Airway epithelial cell (primary cell): ENCODE data around the gene GFPT1.

- RAMPAGE, long total RNA: no peak
Observed at GRCh38 chr2:68426724-68427684, 40.1 kb downstream of the FBXO48 start.

DNA sequence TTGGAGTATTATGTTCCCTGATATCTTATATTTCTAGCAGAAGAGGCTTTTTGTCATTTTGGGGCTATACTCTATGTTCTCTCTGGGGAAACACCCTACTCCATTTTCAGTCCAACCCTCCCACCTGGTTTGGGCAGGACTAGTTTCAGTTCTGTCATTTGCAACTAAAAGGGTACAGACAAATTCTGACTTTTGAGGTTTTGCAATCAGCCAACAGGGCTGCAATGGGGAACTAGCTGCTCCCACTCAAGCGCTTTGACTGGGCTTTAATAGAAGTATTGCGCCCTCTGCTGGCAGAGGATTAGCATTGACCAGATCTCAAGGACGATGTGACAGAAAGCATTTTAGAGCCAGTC lies 25.5 kb downstream of the FBXO48 start:
- RAMPAGE, long total RNA: no peak

GRCh38 chr2:68732474-68733005 lies 2.1 kb upstream of the ARHGAP25 start:
- RAMPAGE, long total RNA: no peak

DNA sequence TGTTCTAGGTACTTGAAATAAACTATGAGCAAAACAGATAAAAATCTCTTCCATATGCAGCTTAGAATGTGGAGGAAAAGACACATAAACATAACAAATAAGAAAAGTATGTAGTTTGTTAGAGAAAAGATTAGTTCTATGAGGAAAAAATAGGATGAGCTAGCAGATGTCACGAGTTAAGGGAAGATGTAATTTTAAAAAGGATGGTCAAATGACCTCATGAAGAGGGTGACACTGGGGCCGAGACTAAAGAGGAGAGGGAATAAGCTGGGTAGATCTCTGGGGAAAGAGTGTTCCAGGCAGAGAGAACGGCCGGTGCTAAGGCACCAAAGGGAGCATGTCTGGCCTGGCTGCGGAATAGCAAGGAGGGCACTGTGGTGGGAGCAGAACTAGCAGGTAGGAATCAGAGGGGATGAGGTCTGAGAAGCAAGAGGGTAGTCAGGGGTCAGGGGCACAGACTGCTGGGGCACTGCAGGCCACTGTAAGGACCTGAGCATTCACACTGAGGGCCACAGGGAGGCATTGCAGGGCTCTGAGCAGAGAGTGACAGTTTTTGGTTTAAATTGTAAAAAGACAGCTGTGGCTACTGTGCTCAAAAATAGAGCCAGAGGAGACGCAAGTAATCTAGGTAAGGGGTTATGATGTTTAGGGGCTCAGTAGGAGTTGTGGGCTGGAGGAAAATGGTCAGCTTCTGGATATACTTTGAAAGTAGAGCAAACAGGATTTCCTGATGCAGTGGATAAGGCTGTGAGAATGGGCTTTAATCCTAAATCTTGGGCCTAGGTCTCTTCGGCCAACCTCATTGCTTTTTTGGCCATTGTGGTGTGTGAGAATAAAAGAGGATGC lies 41.4 kb downstream of the ARHGAP25 start:
- RAMPAGE, long total RNA: no peak

DNA sequence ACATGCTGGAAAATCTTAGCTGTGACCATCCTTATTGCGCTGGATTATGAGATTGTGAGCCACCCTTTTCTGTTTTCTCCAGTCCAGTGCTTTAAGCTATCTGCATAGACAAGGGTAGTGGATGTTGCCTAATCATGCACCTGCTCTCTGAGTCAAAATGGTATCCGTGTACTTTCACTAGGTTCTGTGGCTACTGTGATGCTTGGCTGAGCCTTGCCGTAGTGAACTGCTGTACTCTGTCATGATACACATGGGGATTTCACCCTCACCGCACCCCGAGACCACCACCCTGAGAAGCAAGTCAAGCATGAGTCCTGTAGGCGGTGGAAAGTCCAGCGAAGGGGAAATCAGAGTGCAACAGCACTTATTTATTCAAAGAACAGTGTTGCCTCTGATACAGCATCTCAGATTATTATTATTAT lies 55.0 kb downstream of the ARHGAP25 start:
- RAMPAGE, long total RNA: no peak

- RAMPAGE, long total RNA: no peak
Observed at GRCh38 chr2:68813163-68814082, 57.8 kb downstream of the BMP10 start.

- RAMPAGE, long total RNA: no peak
Observed at GRCh38 chr2:68977751-68978493, 3.5 kb downstream of the GKN1 start.

DNA sequence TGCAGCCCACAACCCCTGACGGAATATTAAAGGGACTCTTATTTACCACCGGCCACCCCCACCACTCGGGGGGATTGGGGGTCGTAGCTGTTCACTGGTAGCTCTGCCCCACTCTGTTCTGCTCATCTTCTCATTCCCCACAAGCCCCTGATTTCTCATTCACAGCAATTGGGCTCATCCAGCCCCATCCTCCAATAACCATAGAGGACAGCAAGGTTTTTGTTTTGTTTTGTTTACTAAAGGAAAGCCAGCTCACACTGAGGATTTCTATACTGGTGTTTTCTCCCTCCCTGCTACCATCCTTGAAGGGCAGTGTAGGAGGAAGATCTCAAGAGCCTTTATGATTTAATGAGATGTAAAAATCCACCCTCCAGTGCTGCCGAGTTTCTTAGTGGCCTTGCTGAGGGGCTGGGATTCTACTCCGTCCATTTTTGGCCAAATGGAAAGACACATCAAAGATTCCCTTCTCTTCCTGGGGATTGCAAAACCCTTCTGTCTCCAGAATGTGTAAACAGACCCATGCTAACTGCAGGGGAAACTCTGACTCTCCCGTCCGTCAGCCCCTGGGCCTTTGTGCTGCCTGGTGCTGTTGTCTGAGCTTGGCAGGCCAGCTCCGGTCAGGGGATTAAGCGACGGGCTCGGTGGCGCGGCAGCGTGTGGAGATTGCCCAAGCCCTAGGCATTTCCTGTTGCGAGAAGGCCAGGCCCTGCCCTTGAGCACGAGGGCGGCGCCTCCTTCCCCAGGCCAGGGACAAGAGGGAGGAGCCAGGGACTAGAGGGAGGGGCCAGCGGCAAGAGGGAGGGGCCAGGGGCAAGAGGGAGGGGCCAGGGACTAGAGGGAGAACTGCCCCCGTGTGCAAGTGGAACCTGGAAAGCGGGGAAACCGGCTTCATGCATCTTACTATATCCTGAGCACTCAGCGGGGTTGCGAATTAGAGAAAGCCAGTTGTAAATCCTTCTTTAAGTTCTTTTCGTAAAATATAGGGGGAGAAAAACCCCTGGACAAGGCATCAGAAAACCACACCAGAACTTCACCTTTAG lies 165.1 kb downstream of the ANTXR1 start:
- RAMPAGE, long total RNA: no peak

DNA sequence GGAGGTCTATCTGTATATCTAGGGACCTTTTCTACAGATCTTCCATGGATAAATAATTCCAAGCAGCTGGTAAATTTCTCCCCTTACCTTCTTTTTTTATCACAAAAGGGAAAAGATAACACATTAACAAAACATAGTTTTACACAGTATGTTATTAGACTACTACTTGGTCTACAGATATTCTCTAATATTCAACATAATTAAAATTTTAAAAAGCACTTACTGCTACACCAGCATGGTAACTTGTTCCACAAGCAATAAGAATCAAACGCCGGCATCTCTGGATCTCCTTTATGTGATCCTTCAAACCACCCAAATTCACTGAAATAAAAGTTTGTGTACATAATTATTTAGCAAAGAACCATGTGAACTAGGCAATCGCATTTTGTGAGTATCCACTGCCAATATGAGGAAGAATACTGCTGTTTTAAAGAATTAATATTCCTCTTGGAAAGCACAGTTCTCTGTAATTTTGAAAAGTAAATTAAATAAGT lies 45.1 kb downstream of the GFPT1 start:
- RAMPAGE, long total RNA: no peak

DNA sequence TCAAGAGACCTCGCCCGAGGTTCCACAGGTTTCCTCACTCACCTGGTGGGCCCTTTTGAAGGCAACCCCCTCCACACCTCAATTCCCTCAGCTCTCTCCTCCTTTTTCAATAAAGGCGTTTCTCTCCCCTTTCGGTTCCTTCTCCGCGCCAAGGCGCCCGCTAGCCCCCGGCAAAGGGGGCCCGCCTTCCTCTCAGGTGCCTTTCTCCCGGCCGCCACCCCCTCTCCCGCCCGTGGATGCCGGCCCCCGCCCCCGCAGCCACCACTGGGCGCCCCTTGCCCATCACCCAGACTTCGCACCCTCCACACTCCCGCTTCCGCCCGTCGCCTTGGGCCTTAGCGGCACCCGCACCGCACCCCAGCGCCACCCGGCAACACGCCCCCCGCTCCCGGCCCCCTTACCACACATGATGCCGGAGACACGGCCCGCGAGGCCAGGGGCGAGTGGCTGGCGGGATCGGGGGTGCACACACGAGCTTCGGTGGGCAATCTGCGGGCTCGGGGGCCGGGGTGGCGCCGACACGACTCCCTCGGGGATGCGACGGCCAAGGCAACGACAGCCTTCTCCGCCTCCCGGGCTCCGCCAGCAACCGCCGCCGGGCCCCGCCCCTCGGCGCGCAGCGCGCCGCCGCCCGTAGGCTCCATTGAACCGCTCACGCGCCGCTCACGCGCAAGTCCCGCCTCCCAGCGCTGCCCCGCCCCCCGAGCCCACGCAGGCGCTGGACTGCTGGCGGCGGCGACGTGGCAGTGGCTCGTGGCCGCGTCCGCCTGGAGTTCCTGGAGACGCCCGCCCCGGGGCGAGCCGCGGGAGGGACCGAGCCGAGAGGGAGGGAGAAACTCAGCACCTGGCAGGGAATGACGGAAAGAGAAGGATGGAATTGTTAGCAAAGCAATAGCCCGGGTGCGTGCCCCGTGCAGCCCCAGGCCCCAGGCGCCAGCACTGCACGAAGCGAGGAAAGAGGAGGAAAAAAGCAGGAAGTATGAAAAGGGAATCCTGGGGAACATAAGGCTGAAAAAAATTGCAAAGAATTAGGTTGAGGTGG lies at the start of gene GFPT1:
Gene GFPT1, minus strand, starts transcription at position 564 of the 1,042 bp plus-strand sequence.
- RAMPAGE, long total RNA: start-site peak on the minus strand centred at position 558 of the sequence, 33 bp wide, 651 and 375 reads in 2 replicates

DNA sequence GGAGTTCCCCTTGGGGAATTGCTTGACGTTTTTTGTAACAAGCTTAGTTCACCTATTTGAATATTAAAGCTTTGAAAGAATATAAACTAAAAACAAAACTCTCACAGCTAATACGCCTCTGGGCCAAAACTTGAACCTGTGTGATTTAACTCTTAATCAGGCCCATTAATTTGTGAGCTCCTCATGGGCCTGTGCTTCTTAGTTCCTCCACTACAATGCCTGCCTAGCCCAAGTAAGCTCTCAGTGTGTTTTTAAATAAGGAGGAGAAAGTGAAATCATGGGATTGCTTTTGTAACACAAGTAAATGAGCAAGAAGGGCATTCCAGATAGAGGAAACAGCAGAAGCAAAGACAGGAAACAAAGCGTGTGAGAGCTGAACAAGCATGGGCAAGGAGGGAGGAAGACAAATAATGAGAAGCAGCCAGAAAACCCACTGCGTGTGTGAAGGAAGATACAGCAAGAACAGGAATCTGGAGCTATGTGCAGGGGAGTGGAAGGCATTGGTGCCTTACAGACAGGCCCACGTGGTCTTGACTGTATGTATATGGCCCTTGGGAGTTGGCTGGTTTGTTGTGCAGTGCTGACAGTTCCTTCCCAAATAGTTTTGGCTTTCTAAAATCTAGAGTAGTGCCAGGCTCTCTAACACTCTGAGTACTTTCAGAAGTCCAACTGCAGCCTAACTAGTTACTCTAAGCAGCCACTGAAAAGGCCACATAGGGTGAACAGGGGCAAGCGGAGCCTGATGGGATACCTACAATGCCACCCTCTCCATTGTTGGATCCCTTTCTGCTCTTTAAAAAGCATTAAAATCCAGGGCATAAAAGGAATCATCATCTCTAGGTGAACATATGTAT lies 88.6 kb downstream of the AAK1 start:
- RAMPAGE, long total RNA: no peak

DNA sequence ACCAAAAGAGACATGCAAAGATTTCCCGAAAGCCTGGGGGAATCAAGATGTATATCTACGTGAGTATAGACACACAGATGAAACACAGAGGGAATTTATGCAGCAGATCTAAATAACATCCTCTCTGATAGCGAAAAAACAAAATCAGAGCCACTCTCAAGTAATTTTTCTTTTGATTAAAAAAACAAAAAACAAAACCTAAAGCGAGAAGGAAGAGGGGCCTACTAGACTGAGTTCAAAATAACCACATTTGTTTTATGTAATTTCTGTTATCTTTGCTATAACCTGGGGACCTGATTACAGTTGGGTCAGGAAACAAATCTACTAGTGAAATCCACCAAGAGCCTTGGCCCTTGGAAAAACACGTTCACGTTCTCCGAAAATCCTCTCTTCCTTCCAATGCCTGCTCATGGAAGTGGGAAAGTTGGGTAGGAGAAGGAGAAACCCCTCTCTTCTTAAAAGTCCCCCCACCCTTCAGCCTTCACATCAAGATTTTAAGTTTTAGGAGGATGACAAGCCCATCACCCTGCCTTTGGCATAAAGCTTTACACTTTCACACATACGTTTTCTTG lies 1.4 kb downstream of the AAK1 start:
- RAMPAGE, long total RNA: no peak

DNA sequence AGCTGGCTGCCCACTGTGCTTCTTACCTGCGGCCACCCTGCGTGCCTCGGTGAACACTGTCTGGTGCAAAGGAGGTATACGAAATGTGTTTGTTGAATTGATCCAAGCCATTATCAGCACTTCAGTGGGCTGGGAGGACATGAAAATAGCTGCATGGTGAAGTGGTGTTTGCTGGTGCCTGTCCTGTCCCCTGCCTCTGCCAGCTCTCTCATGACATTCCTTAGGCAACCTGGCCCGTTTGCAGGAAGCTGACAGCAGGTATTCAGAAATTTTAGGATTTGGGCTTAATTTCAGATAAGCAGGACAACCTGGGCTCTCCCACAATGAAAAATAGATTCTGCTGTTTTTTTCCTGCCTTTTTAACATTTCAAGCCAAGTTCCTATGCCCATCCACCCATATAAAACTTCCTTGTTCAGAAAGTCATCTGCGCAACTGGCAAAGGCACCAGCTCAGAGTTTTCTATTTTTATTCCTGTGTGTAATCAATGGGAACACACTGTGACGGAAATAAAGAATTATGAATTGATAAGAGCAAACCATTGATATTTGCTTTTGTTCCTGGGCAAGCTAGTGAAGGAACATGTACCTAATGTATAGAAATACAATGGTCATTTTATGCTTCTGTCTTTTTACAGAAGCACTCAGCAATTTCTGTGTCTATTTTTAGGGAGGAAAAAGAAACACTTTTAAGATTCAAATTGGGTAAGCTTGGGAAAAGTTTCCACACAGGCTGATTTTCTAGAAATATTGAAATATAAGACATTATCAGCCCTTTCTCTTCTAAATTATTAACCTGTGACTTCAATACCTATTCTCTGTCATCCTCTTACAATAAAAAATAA lies 30.7 kb upstream of the AAK1 start:
- RAMPAGE, long total RNA: no peak

DNA sequence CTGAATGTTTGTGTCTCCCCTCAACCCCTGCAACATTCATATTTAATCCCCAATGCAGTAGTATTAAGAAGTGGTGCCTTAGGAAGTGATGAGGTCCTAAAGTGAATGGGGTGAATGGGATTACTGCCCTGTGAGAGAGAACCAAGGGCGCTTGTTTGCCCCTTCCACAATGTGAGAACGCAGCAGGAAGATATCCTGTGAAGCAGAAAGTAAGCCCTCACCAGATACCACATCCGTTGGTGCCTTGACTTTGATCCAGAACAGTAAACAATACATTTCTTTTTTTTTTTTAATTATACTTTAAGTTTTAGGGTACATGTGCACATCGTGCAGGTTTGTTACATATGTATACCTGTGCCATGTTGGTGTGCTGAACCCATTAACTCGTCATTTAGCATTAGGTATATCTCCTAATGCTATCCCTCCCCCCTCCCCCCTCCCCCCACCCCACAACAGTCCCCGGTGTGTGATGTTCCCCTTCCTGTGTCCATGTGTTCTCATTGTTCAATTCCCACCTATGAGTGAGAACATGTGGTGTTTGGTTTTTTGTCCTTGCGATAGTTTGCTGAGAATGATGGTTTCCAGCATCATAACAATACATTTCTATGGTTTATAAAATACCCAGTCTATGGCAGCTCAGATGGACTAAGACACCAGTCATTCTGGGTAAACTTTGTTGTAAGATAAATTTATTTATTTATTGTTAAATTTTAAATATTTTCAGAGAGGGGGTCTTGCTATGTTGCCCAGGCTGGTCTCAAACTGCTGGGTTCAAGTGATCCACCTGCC lies 47.7 kb upstream of the ANXA4 start:
- RAMPAGE, long total RNA: no peak

DNA sequence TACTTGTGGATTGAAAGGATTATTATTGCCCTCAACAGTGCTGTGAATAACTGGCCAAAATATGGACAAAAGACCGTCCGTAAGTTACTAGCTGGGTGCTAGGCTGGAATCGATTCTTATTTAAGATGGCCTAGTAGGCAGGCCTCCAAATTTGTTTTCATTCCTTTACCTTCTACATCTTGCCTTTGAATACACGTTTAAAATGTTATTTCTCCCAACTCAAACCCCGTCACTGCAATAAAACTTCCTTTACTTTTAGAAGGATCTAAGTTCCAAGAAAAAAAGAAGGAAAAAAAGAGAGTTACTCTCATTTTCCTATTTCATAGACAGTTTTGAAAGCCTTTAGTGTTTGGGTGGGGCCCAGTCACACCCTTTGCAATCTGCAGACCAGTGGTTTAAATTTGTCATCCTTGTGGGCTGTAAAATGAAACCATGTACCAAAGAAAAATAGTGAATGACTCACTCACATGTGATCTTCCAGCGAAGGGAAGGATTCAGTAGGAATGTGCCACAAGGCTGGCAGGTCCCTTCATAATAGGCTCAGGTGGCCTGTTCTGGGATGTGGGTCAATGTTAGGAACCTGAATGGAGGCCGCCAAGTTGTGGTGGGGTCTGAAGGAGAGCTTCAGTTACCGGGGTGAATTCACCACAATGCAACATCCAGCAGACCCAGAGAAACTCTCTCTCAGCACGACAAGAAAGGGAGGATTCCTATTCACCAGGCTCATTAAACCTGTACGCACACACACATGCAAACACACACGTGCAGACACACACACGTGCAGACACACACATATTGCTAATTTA lies 28.3 kb downstream of the ANXA4 start:
- RAMPAGE, long total RNA: no peak

- RAMPAGE, long total RNA: no peak
Observed at GRCh38 chr2:69797898-69798708, 31.4 kb upstream of the GMCL1 start.

- RAMPAGE, long total RNA: no peak
Observed at GRCh38 chr2:69902203-69902910, 8.6 kb downstream of the SNRNP27 start.

DNA sequence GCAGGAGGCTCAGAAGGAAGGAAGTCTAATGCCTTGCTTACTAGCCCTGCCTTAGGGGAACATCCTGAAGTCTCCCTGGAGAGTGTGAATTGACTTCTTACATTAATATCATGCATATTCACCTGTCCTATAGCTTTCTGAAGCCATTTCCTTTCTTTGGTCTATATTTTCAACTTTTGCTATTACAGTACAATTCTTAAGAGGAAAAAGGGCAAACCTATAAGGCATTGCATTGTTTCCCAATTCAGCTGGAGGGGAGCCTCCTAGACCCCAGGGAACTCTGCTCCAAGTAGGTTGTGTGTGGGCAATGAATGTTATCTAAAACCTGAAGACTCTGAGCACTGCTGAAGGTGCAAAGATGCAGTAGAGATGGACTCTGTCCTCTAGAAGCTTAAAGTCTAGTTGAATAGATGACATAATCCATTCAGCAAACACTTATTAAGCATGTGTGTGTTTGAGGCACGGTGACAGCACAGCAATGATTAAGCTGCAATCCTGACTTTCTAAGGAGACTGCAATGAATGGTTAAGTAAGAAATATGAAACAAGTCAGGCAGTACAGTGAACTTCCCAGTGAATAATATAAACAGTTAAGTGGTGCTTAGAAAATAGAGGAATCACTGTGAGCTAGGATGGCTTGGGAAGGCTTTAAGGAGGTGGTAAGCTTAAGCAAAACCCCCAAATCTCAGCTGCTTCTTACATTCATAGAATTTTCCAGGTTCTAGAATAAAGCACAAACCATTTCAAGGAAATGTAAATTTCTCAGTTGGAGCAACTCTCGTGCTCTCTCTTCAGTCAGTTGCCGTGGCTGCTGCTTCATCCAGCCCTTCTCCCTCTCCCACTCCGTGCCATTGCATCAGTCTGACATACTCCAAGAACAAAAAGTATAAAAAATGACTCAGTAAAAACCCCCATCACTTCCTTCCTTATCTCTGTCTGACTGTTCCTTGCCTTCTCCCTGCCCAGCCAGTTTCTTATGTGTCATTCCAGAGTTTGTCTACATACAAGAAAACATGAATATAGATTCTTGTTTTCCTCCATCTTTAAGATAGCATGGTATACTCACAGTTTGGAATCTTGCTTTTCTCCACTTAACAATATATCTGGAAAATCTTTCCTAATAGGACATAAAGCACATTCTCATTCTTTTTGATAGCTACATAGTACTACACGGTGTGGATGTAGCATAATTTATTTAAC lies 19.1 kb downstream of the MXD1 start:
- RAMPAGE, long total RNA: no peak

DNA sequence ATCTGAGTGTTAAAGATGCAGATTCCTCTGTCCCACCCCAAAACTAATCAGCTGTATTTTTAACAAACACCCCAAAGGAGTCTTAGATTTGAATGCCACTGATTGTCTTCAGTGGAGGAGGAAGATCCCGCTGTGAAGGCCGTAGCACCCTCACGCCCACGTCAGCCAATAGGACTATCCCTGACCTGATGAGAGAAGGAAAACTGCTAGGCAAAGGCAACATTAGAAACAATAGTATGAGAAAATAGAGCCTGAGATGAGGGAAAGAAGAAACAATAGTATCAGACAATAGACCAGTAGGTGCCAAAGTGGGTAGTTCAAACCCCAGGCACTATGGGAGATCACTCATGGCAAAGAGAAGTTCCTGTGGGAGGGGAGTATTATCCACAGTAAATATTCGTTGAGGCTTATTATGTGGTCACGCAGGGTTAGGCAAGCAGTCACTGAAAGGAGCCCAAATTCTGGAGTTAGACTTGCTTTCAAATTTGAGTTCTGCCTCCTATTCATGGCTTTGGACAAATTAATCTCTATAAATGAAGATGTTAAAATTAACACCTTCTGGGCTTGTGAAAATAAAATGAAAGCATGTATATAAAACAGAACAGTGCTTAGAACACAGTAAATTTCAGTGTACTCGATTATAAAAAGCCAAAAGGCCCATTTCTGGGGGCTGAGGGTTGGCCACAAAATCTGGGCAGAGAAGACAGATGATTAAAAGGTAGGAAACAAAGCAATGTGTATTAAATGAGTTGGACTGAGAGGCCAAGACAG lies 2.9 kb downstream of the PCBP1 start:
- RAMPAGE, long total RNA: no peak

DNA sequence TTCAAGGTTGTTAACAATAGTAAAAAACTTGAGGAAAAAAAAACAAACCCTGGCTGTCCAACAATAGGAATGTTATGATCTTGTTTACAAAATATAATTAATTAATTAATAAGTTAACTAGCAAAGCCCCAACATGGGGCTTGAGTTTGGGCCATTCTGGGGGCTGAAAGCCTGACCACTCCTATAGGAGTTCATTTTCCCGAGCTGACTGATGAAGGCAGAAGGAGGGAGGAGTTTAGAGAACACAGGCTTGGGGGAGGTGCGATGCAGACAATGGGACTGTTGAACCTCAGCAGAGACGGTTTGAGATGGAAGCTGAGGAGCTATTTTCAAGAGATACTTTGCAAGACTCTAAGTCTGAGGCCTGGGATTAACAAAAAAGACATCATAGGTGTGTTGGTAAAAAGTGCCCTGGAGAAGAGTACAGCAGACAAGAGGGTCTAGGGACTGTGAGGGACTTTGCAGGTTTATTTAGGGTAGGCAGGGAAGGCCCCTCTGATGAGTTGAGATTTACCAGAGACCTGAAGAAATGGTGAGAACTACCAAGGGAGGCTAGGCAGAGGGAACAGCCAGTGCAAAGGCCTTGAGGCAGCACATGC lies 31.5 kb downstream of the PCBP1 start:
- RAMPAGE, long total RNA: no peak